ENCODE results near the genes ACBD5 and JCAD.

- CAGE, long polyA plus RNA, result start-site peak on the minus strand at chr10:27240739-27240835, 54 and 51 reads in 2 replicates
- RRBS, result 1% methylated on average over 35 of the region's 60 CpGs
Measured at GRCh38 chr10:27240153-27240967, at the start of gene ACBD5. Gene ACBD5 (minus strand): TSS chr10:27240797.

GRCh38 chr10:28202742-28203214 is 100.1 kb downstream of the MPP7 start:
- CAGE, long polyA plus RNA, result no peak
- RRBS, result no CpG with 5 or more reads among the region's 9 CpGs

DNA sequence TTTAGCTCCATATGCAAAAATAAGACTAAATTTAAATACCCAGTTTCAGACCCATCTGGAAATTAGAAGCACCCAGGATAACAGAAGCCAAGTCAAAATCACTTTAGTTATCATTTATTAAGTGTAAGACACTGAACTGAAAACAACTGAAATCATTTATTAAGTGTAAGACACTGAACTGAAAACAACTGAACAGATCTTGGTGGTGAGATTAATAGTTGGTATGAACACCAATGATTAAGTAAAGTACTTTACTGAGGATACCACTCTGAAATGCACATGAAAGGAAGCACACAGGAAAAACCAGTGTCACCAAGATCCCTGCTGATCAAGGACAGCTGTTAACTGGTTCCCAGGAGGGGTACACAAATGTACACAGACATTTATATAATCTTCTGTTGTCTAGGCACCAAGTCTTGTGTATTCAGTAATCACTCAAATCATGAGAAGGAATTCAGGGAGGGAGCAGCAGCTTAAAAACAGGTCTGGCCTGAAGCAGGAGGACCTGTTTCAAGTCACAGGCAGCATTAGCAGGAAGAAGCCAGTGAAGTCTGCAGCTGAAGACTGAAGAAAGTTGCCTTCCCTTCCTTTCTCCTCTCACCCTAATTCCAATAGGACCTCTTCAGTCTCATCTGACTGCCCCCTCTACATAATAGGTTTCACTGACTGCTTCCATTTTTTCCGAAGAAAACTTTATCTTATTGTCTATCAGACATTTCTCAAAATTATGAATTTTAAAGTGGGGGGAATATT is 18.8 kb downstream of the MPP7 start:
- CAGE, long polyA plus RNA, result no peak
- RRBS, result no CpG with 5 or more reads among the region's 1 CpG

DNA sequence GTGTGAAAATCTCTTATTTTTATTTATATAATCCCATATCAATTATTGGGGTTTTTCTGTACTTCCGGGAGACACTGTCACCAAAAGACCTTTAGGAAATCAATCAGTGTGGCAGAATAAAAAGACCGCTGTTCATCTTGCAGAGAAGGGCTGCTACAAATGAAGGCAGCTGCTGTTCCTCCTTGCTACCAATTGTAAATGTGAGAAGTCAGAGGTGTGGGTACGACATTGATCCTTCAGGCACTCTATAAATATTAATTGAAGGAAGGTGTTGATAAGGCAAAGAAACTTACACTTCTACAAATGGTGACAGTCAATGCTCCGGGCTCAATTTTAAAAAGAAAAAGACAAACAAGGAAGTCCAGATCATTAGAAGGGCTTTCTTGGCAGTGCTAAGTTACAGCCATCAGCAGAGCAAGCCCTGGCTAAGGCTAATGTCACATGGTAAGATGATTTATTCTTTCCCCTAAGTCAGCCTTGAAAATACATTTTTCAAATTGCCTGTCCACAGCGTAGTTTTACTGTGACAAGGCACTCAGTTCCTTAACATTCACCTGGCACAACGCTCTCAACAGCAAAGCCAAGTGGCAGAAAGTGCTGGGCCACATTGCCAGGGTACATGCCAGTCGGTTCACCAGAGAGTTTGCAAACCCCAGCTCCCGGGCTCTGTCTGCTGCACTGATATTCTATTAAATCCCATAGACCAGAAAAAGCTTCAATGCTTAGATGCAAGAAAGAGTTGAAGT is 23.5 kb upstream of the MPP7 start:
- CAGE, long polyA plus RNA, result no peak
- RRBS, result no CpG with 5 or more reads among the region's 8 CpGs

- CAGE, long polyA plus RNA, result no peak
- RRBS, result no CpG with 5 or more reads among the region's 4 CpGs
Measured at GRCh38 chr10:28327453-28327954, 24.6 kb upstream of the MPP7 start.

- CAGE, long polyA plus RNA, result no peak
- RRBS, result 98% methylated on average over 2 of the region's 11 CpGs
Measured at GRCh38 chr10:28523386-28523869, 9.5 kb upstream of the WAC start.

DNA sequence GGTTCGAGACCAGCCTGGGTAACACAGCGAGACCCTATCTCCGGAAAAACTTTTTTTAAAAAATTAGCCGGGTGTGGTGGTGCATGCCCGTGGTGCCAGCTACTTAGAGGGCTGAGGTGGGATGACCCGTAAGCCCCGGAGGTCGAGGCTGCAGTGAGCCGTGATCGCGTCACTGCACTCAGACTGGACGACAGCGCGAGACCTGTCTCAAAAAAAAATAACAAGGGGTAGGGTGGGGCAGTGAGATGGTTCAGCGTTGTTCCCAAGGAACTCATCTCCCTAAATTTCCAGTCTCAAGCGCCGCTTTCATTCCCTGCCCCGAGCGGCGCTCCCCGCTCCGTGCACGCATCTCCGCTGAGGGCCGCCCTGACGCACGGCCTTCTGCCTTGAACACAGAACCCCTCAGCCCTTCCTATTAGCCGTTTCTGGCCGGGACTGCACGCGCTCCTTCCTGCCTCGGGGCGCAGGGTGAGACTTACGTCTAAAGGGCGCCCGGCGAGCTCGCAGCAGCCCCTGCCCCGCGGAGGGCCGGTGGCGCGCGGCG is 883 bp upstream of the WAC start:
- CAGE, long polyA plus RNA, result no peak
- RRBS, result 1% methylated on average over 15 of the region's 45 CpGs

- CAGE, long polyA plus RNA, result no peak
- RRBS, result no CpG with 5 or more reads among the region's 4 CpGs
Measured at GRCh38 chr10:28555169-28555993, 22.5 kb downstream of the WAC start.

DNA sequence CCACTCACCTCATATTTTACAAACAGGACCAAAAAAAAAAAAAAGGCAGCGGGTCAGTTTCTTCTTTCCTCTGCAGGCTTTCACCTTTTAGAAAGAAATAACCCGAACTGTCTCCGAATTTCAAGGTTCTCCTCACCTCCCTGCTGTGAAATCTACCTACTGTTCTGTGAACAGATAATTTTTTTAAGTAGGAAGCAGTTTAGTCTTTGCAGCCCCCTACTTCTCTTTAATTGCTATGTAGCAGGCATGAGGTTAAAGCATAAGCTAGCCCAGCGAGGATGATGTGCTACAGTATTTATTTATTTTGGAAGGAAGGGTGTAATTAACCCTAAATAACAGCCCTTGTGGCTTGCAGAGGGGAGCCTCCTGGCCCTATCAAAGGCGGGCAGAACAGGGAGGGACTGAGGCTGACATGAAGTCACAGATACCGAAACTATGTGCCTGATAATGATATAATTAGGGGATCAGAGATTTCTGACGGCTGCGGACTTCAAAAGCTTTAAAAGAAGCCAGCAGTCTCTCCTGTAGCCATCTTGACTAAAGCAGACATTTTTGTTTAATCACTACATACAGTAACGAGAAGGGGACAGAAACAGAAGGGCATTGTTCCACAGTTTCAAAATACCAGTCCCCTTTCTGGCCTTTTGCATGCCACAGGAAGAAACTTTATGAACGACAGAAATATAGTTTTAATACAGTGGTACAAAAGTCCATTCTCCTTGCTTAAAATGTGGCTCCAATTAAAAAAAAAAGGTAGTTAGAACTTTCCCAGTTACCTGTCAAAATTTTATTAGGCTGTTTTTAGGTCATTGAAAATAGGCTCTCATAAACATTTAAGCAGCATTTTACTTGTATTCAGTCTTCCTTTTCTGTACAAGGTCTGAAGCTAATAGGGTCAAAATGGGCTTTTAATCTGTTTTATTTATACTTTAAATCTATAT is 1.7 kb downstream of the BAMBI start:
- CAGE, long polyA plus RNA, result no peak
- RRBS, result no CpG with 5 or more reads among the region's 10 CpGs

DNA sequence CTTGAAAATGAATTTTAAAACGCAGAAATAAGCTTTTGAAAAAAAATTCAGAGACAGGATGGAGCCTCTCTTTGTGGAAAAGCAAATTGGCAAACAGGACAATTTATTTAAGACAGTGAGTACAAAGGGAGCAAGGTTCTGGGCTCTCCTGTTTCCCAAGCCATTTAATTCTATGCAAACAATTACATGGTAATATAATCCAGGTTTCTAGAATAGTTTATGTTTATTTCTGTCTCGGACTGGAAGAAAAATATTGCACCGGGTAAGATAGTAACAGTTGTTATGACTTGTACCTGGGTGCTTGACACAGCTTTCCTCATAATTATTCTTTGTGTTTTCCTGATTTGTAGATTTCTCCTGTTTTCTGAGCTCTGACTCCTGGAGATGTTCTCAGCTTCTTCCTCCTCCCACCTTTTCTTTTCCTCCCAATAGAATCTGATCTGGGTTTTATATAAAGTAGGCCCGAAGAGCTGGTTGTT is 263.2 kb downstream of the BAMBI start:
- CAGE, long polyA plus RNA, result no peak
- RRBS, result no CpG with 5 or more reads among the region's 4 CpGs

DNA sequence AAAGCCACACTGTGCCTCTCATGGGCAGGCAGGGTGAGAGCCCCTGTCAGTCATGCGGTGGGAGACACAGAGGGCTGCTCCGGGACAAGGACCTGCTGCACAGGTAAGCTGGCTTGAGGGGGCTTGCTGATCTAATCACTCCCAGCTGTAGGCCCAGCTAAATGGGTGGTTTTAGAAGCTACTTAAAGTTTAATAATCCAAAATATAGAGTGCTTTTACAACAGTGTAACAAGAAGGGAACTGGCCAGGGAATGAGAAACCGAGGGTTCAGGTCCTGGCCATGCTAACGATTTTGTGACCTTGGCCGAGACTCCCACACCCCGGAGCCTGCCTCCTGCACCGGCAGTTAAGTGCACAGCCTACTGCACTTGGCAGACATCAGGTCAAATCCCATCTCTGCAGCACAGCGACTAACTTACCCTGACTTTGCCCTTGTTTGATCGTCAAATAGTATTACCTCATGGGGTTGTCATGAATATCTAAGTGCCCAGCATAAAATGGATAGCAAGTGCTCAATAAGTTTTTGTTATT is 35.3 kb downstream of the LYZL1 start:
- CAGE, long polyA plus RNA, result no peak
- RRBS, result no CpG with 5 or more reads among the region's 9 CpGs

- CAGE, long polyA plus RNA, result no peak
- RRBS, result no CpG with 5 or more reads among the region's 12 CpGs
Measured at GRCh38 chr10:29465305-29465797, 169.4 kb downstream of the SVIL start.

DNA sequence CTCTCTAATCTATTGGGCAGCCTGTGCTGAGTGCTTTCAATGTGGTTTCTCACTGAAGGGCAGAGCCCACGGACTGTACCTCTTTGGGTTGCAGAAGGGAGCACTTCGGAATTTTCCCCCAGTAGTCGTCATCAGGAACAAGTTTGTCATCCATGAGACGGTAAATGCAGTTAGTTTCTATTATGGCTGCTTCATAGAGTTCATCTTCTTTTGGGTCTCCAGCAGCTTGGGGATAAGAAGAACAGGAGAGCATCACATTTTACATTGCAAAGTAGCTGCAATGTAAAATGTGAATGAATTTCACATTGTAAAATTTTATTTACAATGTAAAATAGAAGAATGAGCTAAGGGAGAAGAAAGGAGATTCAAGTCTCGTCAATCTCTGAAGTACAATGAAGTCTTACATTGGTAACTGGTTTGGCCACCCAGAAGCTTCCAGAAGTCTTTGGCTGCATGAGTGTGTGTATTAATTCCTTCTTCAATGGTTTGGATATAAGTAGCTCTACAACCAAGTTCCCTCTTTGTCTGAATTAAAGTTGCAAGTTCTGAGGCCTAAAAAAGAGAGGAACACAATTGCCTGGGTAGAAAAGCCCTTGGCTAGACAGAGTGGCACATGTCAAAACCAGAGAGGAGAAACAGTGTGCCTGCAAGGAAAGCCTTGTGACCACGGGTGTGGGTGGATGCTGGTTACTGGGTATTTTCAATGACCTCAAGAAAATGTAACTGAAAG is 148.6 kb downstream of the SVIL start:
- CAGE, long polyA plus RNA, result no peak
- RRBS, result no CpG with 5 or more reads among the region's 6 CpGs

DNA sequence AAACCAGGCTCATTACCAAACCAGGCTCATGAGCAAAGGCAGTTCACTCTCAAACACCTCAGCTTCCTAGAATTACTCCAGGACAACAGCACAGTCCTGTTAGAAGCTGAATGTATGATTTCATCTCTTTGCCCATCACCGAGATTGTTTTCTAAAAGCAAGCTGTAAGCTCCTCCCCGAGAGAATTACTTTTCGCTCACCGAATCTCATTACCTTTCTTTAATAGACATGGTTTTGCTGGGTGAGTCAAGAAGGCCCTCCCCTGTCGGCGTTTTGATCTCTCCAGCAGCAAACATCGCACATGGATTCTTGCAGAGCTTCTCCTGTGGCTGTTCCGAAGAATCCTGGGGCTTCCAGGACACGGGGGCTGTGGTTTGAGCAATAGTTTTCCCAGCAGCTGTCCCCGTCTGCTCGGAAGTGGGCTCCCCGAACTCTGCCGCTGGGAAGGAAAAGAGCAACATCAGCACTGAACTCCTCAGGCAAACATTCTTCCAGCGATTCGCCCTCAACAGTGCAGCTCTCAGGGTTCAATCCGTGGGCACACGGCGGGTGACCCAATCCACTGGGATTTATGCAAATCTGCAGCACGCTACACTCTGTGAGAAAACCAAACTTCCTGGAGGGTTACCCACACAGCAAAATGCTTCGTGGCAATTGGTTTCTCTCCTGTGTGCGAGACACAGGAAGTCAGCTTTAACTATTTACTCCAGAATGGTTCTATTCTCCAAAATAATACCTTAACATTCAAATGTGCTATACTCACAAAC is 112.4 kb downstream of the SVIL start:
- CAGE, long polyA plus RNA, result no peak
- RRBS, result no CpG with 5 or more reads among the region's 21 CpGs

DNA sequence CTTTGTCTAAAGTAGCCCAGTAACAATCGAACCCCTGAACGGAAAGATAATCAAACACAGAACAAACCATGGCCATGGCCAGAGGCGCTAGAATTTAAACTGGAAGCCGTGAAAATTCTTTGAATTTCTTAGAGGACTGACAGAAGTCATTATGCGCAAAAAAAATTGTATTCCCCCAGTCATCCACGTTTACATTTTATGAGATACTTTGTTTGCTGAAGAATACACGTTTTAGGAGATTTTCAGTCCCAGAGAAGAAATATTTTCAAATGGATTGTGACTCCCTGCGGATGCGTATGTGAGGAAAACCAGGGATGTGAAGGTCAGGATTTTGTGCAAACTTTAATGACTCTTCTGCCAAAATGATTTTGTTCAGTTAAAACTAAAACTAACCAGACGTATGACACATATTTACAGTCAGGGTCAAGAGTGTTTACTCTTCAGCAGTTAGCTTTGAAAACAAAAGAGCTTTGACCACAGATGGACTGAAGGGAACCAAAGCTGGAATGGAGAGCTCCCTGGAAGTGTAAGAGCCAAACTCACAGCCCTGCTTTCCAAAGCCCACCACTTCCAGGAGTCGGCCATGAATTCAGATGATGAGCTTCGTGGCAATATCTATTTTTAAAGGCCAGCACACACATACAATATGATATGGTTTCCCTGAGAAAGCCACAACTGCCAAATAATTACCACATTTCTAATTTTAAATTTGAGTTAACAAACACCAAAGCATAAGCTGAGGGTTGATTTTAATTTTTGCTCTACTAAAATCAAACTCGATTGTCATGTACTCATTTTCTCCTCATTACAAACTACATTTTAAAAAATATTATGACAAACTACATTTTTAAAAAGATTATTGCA is 15.5 kb downstream of the SVIL start:
- CAGE, long polyA plus RNA, result no peak
- RRBS, result no CpG with 5 or more reads among the region's 13 CpGs

DNA sequence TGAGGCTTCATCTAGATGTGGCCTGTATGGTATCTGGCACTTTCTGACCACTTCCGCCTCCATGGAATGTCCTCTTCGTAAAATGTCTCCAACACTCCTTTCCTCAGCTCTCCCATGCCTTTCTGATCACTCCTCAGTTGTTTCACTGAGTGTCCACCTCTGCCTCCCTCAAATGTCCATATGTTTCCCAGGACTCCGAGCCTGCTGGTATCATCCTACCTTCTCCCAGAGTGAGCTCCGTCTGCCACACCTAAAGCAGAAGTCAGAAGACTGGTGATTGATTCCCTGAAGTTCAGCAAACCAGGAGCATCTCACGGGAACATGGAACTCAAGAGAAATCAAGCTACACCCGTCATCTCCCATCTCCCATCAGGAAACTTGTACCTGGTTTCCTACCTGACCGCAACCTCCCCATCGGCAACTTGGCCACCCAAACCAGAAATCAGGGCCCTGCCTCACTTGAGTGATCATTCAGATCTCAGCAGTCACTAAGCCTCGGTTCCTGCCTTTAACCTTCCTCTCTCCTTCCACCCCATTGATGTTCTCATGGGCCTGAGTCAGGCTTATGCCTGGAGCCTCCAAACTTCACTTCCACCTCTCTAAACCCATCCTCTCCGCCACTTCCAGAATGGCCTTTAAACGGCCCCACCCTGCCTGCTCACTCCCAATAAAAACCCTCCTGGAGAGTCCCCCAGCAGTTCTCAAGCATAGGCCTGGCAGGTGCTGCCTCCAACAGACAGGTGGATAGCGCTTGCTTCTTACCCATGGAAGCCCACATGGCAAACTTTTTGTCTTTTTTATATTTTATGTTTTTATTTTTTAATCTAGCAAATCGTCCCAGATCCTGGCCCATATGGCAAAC is 5.7 kb upstream of the SVIL start:
- CAGE, long polyA plus RNA, result no peak
- RRBS, result no CpG with 5 or more reads among the region's 13 CpGs

GRCh38 chr10:29736147-29737421 is 101.8 kb upstream of the SVIL start:
- CAGE, long polyA plus RNA, result no peak
- RRBS, result 1% methylated on average over 60 of the region's 113 CpGs

DNA sequence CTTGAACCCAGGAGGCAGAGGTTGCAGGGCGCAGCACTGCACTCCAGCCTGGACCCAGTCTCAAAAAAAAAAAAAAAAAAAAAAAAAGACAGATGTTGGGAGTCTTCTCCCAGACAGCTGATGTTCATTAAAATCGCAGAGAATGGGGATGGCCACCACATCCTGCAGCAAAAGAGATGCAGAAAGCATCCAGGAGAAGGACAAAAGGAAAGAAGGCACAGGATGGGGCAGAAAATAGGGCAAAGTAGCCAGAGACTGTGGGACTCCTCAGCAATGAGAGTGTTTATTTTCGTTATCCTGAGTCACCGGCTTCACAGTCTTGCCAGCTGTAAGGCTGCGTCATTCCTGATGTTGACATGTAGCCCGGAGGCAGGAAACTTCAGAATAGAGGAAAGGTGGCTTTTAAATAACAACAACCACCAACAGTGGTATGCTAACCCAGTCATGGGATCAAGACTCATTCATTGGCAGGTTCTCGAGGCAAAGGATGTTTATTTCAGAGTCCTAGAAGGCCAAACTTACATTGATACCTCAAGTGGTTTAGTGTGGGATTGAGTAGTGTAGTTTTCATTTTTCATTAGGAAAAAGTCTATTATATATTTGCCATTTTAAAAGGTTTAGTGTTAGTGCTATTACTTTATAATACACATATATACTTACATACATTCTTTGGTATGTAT is 149.6 kb upstream of the SVIL start:
- CAGE, long polyA plus RNA, result no peak
- RRBS, result 7% methylated on average over 2 of the region's 7 CpGs

DNA sequence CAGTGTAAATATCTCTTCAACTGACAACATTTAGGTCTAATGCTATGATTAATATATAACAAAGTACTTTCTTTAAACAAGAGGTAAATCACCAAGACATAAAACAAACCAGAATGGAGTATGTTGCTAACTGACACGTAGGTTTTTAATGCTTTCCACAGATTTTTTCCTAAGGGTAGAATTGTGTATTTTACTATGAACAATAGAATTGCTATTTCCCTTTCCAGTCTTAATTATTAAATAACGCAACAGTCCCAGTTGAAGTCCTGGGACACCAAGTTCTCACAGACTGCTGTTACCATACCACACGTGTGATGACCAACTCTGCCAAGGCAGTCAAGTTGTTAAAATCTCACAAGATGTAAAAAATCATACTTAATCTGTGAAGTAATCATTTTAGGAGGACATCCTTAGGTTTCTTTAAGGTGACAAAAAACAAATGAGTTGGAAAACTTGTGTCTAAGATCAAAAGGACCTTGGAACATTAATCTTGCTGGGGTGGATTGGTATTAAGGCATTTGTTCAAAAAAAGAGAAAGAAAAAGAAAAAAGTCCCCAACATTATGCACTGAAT is 4.0 kb downstream of the JCAD start:
- CAGE, long polyA plus RNA, result no peak
- RRBS, result no CpG with 5 or more reads among the region's 3 CpGs

DNA sequence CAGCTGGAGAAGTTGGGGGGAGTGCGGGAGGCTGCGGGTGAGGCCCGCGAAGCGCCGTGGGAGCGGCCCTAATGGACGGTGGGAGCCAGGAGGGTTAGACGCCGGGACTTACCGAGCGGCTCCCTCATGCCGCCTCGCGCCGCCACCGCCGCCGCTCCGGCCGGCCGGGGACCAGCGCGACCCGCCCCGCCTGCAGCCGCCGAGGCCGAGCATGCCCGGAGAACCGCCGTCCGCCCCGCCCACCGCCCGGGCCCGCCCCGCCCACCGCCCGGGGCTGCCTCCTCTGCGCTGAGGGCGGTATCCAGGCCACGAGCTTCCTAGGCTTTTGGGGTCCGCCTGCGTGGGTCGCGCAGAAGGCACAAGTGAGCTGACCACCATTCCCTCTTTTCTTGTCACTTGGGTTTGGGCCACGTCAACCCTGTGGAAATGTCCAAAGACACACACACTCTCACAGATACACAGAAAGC is at the start of gene JCAD:
TSS of gene JCAD (minus strand) at position 217 of the 467 bp plus-strand sequence.
- CAGE, long polyA plus RNA, result no peak
- RRBS, result 2% methylated on average over 22 of the region's 48 CpGs

All from osteoblast (primary cell).